Non-pigmented ciliary epithelial cell (primary cell): ENCODE measurements around a stretch of chr12.

DNA sequence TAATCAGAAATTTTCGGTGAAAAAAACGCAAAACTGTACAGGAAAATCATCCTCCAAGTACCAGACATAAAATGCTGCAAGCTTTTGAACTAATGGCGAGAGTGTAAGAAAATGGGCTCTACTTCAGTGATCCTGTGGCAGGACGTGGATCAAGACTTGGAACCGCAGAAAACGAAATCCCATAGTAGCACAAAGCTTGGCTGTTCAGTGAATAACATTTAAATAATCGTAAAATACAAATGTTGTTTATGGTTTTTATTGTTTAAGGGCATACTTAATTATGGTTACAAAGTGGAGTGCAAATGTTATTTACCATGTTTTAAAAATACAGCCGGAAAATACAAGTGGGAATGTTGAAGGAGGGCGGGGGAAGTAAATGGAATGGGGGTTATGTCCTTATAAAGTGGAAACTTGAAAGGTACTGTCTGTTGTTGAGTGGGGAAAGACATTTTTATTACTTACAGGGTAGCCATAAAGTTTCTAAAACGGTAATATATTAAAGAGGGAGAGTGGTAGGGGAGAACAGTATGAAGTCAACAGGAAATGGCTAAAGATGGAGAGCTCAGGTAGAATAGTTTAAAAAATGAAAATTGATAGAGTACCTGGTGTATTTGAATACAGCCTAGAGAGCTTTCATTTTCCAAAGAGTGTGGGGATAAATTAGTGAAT, 1.2 kb downstream of the SMIM10L1 start:
- RRBS = no CpG with 5 or more reads among the region's 10 CpGs

- RRBS = no CpG with 5 or more reads among the region's 23 CpGs
Observed at GRCh38 chr12:11297484-11297952, 12.7 kb downstream of the PRB4 start.

- RRBS = no CpG with 5 or more reads among the region's 12 CpGs
Observed at GRCh38 chr12:11717146-11717952, 67.9 kb downstream of the ETV6 start.

GRCh38 chr12:11745817-11746550, 96.5 kb downstream of the ETV6 start:
- RRBS = no CpG with 5 or more reads among the region's 10 CpGs

GRCh38 chr12:11752755-11753566, 103.5 kb downstream of the ETV6 start:
- RRBS = no CpG with 5 or more reads among the region's 6 CpGs

DNA sequence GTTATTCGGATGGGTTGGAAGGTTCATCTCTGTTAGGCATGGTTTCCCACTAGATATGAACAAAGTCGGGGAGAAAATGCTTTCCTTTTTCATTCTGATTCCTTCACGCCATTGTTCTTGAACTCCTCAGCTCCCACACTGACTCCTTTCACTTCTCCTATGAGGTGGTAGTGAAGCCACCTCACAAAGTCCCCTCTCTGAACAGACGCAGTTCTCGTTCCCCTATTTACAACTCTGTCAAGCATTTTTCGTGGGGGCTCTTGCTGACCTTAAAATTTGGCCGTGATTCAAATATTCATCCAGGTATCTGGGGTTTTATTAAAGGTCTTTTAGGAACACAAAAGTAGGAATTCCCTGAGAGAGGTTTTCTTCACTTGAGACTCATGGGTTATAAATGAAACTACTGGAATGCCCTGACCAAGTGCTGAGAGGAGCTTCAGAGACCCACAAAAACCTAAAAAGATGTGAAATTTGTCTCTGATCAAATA, 113.6 kb downstream of the ETV6 start:
- RRBS = no CpG with 5 or more reads among the region's 7 CpGs

- RRBS = no CpG with 5 or more reads among the region's 7 CpGs
Observed at GRCh38 chr12:11797902-11798605, 148.6 kb downstream of the ETV6 start.

- RRBS = no CpG with 5 or more reads among the region's 3 CpGs
Observed at GRCh38 chr12:11798706-11799296, 149.3 kb downstream of the ETV6 start.

DNA sequence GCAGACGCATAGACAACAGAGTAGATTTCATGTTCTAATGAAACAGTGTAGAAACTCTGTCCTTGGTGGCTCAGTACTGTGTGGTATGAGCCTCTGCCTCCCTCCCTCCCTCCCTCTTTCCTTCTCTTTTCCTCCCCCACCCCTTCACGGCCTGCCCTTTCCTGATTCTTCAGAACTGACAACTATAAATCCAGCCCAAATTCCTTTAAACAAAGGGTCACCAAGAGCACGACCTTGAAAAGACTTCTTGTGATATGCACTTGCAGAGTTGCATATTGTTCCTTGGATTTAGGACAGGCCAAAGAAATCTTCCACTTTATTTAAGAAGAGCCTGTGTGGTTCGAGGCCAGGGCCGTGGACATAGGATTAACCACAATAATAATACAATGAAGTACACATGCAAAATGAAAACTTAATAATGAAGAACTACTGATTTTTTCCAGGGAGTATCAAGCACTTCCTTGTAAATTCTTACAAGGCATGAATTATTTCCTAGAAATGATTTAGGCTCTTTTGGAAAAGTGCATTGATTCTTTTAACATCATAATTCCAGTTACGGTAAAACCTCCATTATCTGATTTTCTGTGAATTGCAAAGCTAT, 164.1 kb downstream of the ETV6 start:
- RRBS = no CpG with 5 or more reads among the region's 6 CpGs

- RRBS = no CpG with 5 or more reads among the region's 9 CpGs
Observed at GRCh38 chr12:11981010-11981975, 89.4 kb upstream of the BCL2L14 start.

GRCh38 chr12:12265357-12265992, 1.4 kb downstream of the LRP6 start:
- RRBS = no CpG with 5 or more reads among the region's 14 CpGs

GRCh38 chr12:12336010-12336576, 13.9 kb downstream of the MANSC1 start:
- RRBS = no CpG with 5 or more reads among the region's 7 CpGs

DNA sequence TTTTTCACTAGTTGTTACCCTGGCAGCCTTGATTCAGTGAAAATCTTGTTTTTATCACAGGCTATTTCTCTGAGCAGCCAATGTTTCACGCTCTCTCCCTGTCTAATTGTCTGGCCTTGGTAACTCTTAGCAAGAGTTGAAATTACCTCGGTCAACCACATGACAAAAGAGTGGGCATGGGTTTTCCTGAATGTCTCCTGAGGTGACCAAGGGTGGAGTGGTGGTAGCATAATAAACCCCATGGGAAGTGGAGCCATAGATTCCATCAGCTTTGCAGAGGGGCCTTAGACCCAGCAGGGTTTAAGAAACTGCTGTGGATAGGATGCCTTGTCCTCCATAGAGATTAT, 43.3 kb downstream of the BORCS5 start:
- RRBS = no CpG with 5 or more reads among the region's 2 CpGs

DNA sequence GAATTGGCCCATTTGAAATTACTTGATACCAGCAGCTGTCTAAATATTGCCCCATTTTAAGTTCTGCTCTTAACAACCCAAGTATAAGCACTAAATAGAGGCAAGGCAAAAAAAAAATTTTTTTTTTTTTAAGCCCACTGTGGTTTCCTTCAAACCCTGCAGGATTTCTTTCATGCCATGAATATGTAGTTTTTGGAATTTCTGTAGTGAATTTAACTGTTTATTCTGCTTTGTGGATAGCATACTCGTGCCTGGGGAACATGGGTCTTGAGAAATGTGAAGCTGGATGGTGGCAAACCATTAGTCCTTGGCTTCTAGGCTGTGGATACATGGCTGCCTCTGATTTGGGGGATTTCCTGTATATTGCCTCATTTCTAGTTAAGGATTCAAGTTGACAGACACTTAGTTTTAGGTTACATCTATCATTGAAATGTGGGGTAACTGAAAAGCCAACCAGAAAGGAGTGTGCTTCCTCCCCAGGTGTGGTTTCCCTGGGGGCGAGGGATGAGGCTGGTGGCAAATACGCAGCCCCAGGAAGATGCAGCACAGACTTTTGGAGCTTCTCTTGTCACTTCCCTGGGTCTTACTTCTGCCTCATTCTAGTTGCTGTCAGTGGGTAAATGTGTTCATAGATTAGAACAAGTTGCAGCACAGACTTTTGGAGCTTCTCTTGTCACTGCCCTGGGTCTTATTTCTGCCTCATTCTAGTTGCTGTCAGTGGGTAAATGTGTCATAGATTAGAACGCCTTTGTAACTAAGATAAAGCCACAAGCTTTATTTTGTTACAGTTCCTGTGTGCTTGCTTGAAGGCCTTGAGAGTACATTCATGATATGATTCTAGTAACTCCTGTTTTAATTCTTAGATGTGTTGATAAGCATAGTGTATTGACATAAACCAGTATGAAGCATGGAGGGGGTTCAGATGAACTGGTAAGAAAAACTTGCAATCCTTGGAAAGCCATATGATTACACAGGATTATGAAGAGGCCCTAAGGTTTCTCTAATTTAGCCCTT, 85.0 kb downstream of the BORCS5 start:
- RRBS = no CpG with 5 or more reads among the region's 4 CpGs

GRCh38 chr12:12456449-12457152, 99.7 kb downstream of the BORCS5 start:
- RRBS = no CpG with 5 or more reads among the region's 8 CpGs

DNA sequence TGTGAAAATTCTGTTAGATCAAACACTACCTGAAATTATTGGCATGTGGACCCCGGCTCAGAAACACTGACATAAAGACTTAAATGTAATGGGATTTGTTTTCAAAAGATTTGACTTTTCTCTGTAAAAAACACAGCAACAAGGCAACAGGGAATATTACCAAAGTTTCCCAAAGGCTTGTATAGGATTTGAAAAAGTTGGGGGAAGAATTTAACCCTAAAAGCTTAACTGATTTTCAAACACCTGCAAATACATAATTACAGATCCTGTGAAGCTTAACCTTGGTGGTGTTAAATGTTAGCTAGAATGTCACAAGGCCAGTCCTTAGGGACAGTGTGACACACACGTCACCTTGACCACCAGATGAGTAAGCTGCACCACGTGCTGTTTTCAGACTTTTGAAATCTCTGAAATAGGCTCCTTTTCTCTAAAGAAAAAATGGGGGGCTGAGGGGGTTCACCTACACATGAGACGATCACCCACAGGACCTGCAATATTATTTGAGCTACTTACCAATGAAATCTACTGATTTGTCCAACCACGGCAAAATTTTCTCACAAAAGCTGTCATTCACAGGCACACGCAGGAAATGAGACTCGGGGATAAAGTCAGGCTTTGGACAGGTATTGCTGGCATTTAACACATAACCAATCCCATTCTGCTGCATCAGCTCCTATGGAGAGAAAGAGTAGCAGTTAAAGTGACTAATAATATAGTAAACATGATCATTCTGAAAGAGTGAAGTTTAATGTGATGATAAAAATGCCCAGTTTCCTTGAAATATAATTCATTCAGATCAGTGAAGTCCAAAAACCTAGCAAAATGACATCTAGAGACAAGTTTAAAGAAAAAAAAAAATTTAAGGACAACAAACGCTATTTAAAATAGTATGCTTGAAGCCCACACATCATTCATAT, 75.9 kb downstream of the DUSP16 start:
- RRBS = no CpG with 5 or more reads among the region's 8 CpGs

- RRBS = no CpG with 5 or more reads among the region's 7 CpGs
Observed at GRCh38 chr12:12502734-12503253, 59.9 kb downstream of the DUSP16 start.

DNA sequence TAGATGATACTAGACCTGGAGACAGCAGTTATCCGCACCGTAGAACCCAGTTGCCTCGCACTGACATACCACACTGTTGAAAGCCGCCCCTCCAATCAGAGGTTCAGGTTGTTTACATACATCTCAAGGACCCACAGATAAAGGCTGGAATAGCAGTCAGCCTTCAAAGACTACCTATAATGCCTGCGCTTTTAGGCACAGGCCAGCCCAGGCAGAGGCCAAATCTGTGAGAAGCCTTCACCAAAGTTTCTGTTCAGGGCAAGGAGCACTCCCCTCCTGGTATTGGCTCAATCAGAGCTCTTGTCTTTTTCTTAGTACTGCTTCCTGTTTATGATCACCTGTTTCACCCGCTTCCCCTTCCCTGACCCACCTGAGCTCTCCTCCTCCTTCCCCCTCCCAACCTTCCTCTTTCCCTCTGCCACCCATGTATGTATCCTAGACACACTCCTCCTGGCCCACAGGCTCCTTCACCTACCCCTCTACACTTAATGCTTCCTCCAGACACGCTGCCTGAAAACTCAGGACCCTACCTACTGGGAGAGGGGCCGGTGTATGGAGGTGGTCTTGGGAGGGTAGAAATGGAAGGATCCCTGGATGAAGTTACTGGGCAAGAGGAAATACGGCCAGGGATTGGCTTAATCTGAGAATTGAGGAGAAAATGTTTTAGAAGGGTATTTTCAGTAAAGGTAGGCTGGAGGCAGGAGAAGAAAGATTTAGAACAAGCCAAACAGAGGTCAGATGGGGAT, 34.7 kb downstream of the DUSP16 start:
- RRBS = no CpG with 5 or more reads among the region's 9 CpGs

- RRBS = no CpG with 5 or more reads among the region's 4 CpGs
Observed at GRCh38 chr12:12621479-12621880, 9.8 kb downstream of the CREBL2 start.

GRCh38 chr12:12622147-12623170, 10.8 kb downstream of the CREBL2 start:
- RRBS = no CpG with 5 or more reads among the region's 6 CpGs